Measurements from ENCODE around the genes PRKAB1 and BICDL1.

DNA sequence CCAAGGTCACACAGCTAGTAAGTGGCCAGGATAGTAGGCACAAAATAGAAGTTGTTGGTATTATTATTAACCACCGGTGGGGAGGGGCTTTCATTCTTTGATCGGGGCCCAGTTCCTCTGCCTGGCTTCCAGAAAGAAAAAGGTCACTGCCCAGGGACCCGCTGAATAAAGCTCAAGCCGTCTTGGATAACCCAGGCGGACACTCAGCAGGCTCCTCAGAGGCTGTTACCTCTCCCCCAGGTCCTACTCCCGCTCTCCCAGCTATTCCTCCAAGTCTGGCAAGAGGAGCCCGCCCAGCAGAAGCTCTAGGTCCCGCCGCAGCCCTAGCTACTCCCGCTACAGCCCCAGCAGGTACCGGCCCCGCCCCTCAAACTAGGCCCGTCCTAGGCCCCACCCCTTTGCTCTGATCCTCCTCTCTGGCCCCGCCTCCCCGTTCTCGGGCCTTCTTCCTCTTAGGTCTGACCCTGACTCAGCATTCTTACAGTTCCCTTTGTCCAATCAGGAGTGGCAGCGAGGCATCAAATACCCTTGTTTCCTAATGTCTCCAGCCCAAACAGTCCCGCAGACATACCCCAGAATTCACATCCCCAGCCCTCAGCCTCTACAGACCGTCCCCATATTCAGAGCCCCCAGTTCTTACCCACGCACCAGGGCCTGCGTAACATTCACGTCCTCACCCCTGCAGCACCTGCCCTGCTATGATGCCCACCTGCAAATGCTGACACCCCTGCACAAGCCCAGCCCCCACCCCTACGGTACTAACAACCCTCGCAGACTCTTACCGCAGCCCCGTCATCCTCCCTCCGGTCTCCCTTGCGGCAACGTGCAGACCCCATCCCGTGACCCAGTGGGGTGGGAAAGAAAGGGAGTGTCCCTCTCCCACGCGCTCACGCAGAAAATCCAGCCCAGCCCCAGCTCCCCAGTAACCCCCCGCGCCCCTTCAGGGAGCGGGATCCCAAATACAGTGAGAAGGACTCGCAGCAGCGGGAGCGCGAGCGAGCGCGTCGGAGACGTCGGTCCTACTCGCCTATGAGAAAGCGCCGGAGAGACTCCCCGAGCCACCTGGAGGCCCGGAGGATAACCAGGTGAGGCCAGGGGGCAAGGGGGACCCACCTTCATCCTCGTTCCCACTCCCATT lies 25.1 kb upstream of the HSPB8 start:
- PRO-cap, result bidirectional peak, plus-strand start at position 475 of the sequence, minus-strand start at position 277 of the sequence; bidirectional peak, plus-strand start at position 792 of the sequence, minus-strand start at position 700 of the sequence

GRCh38 chr12:119168947-119169505 lies 9.7 kb upstream of the HSPB8 start:
- PRO-cap, result no peak

DNA sequence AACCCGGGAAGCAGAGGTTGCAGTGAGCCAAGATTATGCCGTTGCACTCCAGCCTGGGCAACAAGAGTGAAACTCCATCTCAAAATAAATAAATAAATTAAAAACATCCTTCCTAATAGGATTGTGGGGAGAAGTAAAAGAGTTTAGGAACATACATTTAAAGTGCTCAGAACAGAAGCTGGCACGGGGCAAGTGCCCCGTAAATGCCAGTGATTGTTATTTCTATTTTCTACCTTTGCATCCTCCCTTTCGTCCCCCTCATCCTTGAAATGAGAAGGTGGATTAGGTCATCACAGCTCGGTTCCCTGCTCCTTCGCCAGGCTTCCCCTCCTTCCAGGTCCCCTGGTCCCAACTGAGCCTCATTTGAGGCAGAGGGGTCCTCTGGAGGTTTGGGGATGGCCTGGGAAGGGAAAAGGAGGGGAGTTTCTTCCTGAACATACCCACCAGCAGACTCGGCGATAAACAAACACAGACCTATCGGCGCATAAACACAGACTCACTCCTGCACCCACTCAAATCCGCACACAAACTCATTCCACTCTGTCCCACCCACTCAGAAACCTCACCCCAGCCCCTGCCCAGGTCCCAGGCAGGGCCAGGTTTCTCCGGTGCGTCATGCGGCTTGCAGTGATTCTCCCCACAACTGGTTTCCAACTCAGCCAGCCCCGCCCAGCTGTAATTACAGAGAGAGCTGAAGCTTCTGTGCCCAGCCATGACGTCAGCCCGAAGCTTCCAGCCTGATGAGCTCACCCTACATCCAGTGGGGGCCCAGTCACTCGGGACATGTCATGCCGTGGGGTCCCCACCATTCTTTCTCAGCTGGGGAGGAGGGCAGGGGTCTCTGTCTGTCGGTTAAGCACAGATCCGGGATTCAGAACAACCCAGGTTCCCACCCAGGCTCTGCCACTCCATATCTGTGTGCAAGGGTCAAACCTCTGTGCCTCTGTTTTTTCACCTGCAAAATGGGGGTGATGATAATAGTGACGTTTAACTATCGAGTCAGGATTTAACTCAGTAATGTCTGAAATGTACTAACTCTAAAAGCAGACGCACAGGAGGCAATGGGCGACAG lies 2.6 kb upstream of the HSPB8 start:
- PRO-cap, result no peak

DNA sequence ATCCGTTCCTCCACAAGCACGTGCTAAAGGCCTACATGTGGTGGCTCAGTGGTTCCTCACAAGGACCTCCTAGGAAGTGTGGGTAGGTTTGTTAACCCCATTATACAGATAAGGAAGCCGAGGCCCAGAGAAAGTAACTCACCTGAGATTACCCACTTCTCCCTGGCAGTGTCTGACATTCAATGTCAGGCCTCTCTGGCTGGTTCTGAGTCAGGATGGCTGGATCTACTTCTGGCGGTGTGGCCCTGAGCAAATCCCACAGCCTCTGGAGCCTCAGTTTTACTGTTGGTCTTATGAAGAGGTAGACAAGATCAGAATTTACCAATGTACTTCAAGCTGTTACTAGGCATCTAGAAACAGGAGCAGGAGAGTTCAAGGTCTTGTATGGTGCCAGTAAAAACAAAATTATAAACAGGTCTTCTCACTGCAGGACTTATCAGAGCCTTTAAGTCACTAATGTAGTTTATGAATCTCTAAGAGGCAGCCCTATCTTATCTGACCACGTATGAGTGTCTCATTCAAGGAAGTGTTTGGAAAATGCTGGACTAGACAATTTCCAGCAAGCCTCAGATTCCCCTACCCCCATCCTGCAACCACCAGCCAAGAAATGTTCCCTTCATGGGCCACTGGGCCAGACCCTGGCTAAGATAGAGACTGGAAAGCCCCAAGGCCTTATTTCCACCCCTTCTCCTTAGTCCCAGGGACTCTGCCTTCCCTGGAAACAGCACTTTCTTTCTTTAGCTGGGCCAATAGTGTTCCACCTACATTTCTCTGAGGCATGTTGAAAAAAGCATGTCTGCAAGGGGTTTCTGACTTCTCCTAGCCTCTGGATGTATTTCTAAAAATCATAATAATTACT lies 4.2 kb downstream of the HSPB8 start:
- PRO-cap, result no peak

DNA sequence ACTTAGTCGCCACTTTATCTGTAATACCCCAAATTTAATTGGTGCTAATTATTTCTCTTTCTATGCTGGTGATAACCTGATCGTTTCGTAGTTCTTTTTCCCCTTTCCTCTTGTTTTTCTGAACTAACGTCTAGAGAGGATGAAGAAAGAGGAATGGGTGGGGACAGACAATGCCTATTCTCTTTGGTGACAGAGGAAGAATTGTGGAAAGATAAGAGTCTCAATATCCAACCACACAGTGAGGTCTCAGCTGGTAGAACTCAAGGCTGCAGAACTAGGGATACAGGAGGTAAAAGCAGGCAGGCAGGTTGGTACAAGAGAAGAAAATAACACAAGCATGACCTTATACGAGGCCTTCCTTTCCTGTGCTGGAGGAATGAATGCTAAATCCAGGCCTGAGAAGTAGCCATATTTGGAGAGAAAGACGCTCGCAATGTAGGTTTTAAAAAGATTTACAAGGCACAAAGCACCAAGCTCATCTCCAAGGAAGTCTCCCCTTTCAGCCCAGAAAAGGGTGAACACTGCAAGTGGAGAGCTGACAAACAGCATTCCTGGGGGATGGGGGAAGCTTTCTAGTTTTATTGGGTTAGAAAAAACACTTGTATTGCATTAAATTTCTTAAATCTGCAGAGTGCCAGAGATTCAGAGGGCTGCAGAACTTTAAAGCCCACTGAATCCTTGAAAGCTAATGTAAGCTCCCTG lies 34.4 kb downstream of the CCDC60 start:
- PRO-cap, result no peak

DNA sequence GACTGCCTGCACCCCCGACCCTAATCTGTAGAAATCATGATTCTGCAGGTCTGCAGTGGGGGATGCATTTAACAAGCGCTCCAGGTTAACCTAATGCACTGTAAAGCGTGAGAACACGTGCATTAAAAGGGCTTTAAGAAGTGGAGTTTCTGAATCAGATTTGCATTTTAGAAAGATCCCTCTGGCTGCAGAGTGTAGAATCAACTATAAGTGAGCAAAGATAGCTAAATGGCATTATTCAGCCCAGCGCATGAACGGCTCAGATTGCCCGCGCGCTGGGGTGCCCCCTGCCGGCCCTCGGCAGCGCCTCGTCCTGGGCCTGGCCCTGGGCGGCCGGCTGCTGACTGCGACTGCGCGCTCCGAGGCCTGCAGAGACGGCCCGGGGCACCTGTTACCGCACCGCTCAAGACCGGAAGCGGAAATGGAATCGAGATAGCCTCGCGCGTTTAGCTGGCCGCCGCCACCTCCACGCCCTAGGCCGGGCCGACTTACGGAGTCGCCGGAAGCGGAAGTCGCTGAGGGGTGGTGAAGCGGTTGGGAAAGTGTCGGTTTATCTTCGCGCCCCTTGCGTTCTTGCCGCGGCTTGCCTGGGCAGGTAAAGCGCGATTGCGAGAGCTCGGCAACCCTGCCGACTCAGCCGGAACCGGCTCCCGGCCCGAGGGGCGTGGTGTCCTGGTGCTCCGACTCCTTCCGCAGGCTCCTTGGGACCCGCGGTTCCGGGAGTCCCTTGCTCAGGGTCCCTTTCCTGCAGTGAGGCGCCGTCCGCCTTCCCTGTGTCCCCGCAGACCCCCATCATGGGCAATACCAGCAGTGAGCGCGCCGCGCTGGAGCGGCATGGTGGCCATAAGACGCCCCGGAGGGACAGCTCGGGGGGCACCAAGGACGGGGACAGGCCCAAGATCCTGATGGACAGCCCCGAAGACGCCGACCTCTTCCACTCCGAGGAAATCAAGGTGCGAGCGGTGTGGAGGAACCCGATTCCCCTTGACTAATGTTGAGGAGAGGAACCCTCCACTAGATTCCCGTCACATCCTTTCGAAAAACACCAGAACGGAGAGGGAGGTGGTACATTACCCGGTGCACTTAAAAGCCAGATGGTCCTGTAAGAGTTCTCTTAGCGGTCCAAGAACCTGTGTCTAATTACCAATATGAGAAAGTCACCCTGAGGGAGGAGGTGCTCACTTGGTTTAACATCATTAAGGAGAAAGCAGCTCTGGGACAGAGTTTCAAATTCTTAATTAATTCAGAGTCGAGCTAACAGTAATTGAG lies at the start of gene PRKAB1:
Gene PRKAB1, plus strand, starts transcription at position 683 of the 1,269 bp plus-strand sequence.
- PRO-cap, result bidirectional peak, plus-strand start at position 515 of the sequence, minus-strand start at position 422 of the sequence; bidirectional peak, plus-strand start at position 810 of the sequence, minus-strand start at position 796 of the sequence

GRCh38 chr12:119680790-119681449 lies 13.0 kb downstream of the PRKAB1 start:
- PRO-cap, result no peak

GRCh38 chr12:119685198-119685842 lies 17.4 kb downstream of the PRKAB1 start:
- PRO-cap, result no peak

DNA sequence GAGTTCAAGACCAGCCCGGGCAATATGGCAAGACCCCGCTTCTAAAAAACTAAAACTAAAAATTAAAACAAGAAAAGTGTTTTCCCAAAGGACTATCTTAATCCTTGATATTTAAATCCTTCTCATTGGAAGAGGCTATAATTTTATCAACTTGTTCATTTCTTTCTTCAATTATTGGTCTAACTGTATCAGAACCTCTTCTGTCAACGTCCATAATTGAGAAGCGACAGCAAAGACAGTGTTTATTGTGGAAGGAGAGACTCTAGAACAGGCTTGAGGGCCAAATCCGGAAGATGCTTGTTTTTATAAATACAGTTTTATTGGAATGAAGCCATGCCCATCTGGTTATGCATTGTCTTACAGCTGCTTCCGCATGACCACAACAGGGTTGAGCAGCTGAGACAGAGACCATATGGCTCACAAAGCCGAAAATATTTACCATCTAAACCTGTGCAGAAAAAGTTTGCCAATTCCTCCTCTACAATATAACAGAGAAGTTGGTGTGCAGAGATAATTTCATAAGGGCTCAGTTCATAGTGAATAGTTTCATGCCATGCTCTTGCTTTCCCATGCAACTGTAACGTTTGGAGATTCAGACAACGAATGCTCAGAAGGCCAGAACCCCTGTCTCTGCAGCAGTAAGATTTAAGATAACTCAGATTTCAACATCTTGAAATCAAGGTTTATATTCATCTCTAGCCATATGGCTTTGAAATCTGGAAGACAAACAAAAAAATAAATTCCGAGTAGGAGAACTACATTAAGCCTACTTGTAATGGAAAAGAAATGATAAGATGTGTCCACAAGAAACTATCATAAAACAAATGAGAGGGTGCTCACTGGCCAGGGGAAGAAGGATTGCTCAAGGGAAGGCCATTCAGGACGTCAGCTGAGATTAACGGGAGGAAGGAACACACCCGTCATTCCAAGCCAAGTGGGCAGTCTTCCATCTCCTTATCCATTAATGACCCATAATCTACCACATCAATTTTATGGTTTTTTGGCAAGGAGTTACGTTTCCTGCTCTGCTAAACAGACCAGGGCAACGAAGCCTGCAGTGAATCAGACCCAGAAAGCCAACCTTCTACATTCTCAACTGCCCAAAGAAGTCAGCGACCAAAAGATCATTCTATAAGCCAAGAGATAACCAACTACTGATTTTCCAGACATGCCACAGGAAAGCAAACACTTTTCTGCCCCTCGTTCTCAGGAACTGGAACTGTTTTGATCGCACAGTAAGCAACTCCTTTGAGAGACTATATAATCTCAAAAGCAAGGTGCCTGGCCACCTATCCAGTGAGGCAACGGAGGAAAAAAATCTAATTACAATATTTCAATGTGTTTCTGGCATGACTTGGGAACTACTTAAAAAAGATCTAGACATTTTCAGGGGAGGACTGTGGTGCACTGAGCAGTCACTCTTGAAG lies 24.8 kb downstream of the PRKAB1 start:
- PRO-cap, result no peak

GRCh38 chr12:119729814-119730194 lies 61.9 kb downstream of the PRKAB1 start:
- PRO-cap, result no peak

GRCh38 chr12:119988658-119989710 lies at the start of gene BICDL1:
Gene BICDL1 (plus strand): TSS chr12:119989236.
- PRO-cap, result unidirectional peak, plus-strand start at chr12:119989212; bidirectional peak, plus-strand start at chr12:119989869, minus-strand start at chr12:119989564

DNA sequence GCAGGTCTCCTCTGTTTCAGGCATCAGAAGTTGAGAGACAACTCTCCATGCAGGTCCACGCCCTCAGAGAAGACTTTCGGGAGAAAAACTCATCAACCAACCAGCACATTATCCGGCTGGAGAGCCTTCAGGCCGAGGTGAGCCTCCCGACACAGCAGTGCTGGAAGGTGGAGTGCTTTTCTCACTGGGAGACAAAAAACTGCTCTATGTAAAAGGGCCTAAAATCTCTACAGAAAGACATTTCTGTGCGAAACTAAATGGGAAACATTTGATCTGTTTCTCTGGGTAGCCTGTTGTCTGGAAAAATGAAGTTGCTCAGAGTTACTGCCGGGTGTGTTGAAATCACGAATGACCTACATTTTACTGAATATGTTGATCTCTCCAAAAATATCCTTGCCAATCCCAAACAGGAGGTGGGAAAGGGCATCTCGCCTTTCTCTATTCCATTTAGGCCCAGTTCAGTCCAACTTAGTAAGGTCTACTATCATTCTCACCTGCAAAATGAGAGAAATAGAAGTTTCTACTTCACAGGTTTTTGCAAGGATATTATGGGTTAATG lies 54.8 kb downstream of the RAB35 start:
- PRO-cap, result no peak

DNA sequence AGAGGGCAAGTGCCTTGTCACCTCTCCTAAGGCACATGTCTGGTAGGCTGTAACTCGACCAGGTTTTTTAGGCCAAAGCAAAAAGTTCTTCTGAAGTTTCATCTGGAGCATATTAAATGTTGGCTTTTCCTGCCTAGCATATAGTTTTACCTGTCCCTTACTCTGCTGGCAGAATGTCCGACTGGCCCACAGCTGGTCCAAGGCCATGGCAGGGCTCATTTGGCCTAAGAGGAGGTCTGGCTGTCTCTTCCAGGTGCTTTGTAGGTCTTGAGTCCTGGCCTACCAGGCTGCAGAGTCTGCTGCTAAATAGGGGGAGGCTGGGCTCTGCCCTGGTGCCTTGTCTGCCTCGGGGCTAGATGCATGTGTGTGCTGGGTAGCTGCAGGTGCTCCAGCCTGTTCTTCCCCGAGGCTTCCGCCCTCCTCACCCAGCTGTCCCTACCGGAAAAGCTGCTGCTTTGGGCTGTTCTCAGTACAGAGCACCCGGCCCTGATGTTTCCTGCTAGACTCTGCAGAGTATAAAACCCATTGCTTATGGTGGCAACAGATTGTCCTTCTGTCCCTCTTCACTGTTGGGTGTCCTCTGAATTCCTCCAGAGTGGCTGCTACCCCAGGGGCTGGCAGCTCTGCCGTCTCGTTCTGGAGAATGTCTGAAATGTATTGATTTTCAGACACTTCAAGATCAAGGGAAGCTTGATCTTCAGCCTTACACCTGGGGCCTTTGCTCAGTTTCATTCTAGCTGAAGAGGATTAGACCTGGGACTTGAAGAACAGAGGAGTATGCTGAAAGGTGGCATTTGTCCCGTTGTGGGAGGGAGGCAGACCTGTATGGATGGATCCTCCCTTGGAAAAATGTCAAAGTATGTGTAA lies 37.7 kb downstream of the RAB35 start:
- PRO-cap, result no peak

- PRO-cap, result no peak
These were observed 22.7 kb downstream of the RAB35 start for GRCh38 chr12:120093721-120094439.

GRCh38 chr12:120114945-120115943 lies 1.3 kb downstream of the RAB35 start:
- PRO-cap, result no peak

GRCh38 chr12:120132488-120133357 lies 16.2 kb upstream of the RAB35 start:
- PRO-cap, result no peak

- PRO-cap, result no peak
These were observed 2.8 kb downstream of the PLA2G1B start for GRCh38 chr12:120324817-120325232.

DNA sequence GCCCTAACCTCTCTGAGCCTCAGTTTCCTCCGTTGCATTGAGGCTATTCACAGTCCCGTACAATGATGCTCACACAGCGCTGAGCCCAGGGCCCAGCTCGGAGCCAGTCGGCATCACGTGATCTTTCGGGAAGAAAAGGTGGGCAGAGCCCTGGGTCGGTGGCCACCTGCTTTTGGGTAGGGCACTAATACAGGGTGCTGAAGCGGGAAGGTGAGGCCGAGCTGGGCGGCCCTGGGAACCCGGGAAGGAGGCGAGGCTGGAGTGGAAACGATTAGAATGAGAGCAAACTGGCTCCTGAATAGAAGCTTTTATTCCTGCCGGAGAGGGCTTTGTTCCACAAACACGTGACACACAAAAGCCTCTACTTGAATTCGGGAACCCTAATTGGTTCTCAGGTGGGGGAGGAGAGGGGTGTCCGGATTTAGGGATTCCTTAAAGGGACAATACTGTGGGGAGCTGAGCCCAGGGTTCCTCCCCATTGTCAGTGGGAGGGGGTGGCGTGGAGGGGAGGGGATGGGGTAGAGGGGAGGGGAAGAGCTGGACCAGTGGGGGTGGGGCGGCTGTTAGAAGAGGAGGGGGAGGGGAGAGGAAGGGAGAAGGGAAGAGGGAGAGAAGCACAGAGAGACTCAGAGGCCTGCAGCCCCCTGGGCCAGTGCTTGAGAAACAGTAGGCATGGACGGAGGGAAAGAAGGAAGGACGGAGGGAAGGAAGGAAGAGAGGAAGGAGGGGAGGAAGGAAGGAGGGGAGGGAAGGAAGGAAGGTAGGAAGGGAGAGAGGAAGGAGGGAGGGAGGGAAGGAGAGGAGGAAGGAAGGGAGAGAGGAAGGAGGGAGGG lies 20.2 kb upstream of the MSI1 start:
- PRO-cap, result bidirectional peak, plus-strand start at position 72 of the sequence, minus-strand start at position 99 of the sequence; bidirectional peak, plus-strand start at position 595 of the sequence, minus-strand start at position 263 of the sequence

DNA sequence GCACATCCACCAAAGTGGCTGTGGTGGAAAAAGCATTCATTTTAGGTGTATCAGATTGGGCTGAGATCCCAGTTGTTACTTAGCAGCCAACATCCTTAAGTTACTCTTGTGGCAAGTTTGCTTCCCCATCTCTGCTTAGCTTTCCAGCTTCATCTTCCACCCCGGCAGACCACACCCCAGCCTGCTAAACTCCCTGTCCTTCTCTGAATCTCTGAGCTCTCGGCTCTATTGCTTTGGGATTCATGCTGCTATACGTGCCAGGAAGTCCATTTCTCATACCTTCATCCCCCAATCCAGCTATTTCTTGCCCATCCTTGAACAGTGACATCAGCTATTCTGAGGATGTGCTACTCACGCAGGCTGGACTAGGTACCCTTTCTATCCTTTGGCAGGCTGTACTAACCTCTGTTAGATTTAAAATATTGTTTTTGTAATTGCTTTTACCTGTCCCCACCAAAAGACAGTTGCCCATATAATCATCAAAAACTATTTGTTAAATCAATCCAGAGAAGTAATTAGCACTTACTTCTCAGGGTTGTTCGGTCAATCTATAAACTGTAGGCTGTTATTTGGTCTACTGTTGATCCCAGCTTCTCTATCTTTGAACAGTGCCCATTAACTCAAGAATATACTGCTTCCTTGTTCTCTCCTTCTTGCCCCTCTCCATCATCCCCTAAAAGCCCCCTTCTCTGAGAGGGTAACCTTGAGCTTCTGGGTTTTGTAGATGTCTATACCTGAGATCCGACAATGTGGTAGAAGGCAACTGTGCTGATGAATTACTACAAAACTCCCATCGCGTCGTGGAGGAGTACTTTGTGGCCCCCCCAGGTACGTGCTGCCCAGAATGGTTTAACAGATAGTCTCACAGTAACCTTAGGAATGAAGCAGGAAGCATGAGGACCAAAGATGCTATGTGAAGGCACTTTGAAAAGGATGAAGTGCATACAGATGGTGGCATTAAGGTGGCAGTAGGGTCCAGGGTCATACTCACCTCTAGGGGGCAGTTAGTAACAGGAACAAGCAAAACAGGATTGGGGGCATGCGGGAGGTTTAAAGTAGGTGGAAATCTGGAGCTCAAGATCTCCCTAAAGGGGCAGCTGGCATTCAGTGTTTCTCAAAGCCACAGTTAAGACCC lies 10.5 kb downstream of the GATC start:
- PRO-cap, result no peak

- PRO-cap, result no peak
These were observed 17.4 kb downstream of the POP5 start for GRCh38 chr12:120563746-120564335.